ENCODE measurements around the genes PIK3C2A and KCNJ11.

DNA sequence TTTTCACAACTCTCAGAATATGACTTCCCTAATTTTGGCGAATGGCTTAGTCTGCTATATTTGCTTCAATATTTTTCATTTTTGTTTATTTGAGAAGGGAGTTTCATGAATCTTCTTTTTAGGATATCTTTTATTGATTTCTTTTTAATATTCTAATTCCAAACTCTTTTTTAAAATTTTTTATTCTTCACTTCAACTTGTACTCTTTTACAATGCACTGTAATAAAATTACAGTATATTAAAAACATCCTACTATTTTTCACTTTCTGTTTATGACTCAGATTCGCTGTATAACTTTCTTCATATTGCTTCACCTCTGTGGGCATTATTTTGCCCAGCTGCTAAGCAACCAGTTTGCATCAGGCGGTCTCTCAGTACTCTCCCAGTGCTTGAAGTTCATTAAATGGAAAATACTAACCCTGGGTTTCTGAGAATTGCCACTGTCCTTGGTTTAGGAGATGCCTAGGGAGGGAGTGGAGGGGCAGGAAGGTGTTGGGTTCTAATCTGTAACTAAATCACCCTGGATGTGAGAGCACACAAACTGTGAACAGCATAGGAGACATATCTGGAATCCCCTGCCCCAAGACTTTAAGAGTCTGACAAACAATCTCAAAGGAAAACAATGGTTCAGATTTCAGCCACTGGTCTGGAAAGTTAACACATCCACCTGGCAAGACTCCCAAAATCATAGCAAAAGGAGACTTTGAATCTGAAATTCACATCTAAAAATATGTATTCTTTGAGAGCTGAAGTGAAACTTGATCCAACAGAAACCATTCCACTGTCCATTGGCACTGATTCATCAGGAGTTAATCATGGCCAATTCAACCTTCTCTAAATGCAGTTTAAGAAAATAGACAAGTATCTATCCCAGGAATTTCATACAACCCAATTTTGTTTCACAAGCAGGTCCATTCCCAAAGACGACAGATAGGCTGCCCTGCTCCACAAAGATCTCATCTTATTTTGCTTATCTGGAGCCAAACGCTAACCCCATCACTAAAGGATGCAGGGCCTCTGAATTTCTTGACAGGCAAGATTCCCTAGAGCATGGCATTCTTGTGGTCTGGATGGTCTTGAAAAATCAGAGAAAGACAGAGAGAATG lies 540.0 kb downstream of the SOX6 start:
- PRO-cap, 4 experiments, result no peak in any of the 4 experiments
- RAMPAGE, long total RNA, 4 experiments, result no peak in any of the 4 experiments

- PRO-cap, 4 experiments, result no peak in any of the 4 experiments
- RAMPAGE, long total RNA, 4 experiments, result no peak in any of the 4 experiments
These were observed 443.5 kb downstream of the SOX6 start for GRCh38 chr11:15912791-15913253.

- PRO-cap, 4 experiments, result no peak in any of the 4 experiments
- RAMPAGE, long total RNA, 4 experiments, result no peak in any of the 4 experiments
These were observed 41.0 kb upstream of the SOX6 start for GRCh38 chr11:16397258-16397779.

DNA sequence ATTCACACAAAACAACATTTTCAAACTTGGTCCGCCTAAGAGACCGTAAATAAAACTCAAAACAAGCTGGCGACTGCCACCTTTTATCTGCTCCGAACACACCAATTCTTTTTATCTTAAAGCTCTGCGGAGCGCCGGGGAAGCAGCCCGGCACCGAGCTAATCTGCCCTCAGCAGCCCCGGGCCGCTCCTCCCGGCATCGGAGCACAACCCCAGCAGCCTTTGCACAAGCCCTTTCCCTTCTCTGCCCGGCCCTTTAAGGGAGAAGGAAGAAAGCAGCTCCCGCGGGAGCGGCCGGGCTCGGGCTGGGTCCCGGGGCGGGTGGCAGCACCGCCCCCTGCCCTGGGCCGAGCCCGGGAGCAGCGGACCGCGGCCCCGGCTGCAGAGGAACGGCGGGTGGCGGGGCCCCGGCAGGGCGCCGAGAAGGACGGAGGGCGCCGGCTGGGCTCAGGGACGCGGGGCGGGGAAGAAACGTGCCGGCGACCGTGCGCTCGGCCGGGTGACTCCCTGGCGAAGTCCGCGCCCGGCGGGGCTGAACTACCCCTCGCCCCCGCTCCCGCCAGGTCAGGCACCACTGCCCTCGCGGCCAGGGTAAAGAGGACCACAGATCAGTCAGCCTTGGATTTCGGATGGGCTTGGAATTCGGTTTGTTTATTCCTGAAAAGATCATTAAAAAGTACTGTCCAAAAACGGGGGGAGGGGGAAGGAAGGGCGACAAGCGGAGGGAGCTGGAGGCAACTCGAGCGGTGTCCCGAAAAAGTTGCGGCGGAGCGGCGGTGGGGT lies 133.5 kb upstream of the C11orf58 start:
- PRO-cap, 4 experiments, result peak in 4 of 4 experiments; most common plus-strand start position 383 of the sequence (in 4); most common minus-strand start position 390 of the sequence (in 2)
- RAMPAGE, long total RNA, 4 experiments, result no peak in any of the 4 experiments

- PRO-cap, 4 experiments, result no peak in any of the 4 experiments
- RAMPAGE, long total RNA, 4 experiments, result no peak in any of the 4 experiments
These were observed 83.1 kb upstream of the C11orf58 start for GRCh38 chr11:16655390-16655719.

GRCh38 chr11:16878117-16878962 lies 135.9 kb downstream of the PLEKHA7 start:
- PRO-cap, 4 experiments, result no peak in any of the 4 experiments
- RAMPAGE, long total RNA, 4 experiments, result no peak in any of the 4 experiments

DNA sequence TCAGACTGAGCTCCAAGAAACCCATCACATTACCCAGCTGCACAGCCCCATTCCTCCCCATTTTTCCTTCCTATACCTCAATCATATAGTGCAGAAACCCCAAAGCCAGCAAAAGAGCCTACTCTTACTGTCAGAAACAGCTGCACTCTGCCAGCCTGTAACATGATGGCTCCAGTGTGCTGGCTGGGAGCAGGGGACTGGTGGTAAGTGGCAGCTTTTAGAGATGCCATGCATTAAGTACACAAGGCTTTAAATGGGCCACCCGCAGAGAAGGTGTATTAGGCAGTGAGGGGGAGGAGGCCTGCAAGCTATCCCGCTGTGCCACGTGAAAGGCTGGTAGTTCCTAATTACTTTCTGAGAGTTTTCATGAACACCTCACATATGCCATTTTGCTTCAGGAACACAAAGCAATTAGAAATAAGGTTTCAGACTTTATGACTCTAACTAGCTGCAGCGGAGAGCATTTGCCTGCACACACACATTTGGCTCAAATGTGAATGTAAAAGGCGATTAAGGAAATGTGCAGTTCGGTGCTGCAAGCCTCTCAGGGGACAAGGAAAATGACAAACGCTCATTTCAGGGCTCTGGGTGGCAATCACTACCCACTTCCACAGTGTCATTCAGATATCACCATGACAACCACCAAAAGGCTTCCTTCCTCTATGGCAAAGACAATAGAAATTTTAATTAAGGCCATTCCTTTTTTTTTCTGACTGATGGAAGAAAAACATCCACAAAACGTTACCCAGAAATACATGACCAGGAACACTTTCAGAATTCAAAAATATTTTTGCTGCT lies 116.7 kb downstream of the PLEKHA7 start:
- PRO-cap, 4 experiments, result no peak in any of the 4 experiments
- RAMPAGE, long total RNA, 4 experiments, result no peak in any of the 4 experiments

DNA sequence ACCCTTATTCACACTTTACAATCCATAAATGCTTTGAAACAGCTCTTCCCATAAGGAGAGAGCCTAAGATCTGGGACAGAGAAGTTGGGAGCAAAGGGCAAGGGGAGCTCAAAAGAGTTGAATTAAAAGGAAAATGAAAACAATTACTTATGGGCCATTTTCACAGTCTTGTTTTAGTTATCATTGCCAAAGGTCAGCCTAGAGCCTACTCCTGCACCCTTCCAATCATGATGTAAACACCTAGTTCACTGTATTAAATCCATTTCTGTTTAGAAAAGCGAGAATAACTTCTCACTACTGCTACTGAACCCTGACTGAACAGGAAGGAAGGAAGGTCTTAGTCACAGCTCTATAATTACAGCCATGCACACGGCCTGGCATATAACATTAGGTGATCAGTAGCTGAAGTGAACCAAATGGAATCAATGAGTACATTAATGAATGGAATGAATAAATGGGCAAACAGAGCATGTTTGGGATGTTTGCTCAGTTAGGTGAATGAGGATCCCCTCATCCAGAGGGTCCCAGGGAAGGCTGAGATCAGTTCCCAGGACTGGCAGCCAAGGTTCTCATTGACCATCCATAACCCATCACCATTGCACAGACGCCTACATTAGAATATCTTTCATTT lies 111.2 kb downstream of the PLEKHA7 start:
- PRO-cap, 4 experiments, result no peak in any of the 4 experiments
- RAMPAGE, long total RNA, 4 experiments, result no peak in any of the 4 experiments

GRCh38 chr11:16905716-16906285 lies 108.4 kb downstream of the PLEKHA7 start:
- PRO-cap, 4 experiments, result no peak in any of the 4 experiments
- RAMPAGE, long total RNA, 4 experiments, result no peak in any of the 4 experiments

DNA sequence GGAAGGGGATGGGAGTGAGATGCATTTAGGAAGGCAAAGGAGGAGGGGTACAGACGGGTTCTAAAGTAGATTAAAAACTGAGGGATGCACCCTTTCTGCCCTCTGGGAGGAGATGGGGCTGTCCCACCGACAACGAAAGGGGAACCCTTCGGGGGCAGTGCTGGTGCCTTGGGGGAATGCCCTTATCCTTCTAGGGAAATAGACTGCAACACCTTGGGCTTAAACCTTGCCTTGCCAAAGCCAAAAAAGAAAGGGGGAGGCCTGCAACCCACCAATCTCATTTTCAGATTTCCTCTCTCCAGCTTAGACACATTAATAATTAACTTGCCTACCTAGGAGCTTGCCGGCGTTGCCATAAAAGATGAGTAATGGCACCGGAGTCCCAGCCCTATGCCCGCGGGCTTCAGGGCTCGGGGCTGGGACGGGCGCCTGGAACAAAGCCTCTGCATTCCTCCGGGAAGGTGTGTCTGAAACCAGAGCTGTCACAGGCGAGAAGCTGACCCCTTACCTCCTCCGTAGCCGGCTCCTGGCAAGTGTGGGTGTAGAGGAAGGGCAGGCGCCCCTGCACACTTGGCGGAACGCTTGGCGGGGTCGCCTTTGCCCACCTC lies 89.6 kb downstream of the PLEKHA7 start:
- PRO-cap, 4 experiments, result no peak in any of the 4 experiments
- RAMPAGE, long total RNA, 4 experiments, result no peak in any of the 4 experiments

- PRO-cap, 4 experiments, result no peak in any of the 4 experiments
- RAMPAGE, long total RNA, 4 experiments, result no peak in any of the 4 experiments
These were observed 20.9 kb downstream of the PLEKHA7 start for GRCh38 chr11:16992958-16994036.

DNA sequence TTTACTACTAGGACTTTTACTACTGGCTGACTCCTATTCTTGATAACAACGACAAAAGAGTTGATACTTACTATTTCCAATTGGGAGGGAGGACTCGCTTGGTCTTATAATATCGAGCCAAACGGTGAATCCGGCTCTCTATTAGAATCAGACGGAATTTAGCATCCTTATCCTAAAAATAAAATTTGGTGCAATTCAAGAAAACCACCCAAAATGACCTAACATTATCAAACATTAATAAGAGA lies 2.5 kb downstream of the RPS13 start:
- PRO-cap, 4 experiments, result no peak in any of the 4 experiments
- RAMPAGE, long total RNA, 4 experiments, result no peak in any of the 4 experiments

- PRO-cap, 4 experiments, result peak in 4 of 4 experiments; most common plus-strand start chr11:17207718 (in 4); most common minus-strand start chr11:17207651 (in 2)
- RAMPAGE, long total RNA, 4 experiments, result start-site peak on the plus strand in 3 of 4 experiments, at chr11:17208021-17208111 at its widest, 30 to 49 reads per replicate; start-site peak on the minus strand in 4 of 4 experiments, at chr11:17207924-17207978 at its widest, 1,494 to 2,184 reads per replicate
These were observed at the start of gene PIK3C2A for GRCh38 chr11:17207117-17208267. PIK3C2A (minus strand) TSS chr11:17207986.

DNA sequence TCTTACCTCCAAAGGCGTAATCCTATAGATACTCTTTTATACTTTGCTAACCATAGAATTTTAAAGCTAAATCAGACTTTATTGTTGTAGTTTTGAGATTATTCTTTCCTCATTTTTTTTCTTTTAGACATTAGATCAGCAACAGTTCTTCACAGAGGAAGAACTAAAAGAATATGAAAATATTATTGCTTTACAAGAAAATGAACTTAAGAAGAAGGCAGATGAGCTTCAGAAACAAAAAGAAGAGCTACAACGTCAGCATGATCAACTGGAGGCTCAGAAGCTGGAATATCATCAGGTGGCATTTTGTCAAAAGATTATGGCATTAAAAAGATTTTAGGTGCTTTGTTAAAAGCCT lies 21.6 kb upstream of the NCR3LG1 start:
- PRO-cap, 4 experiments, result no peak in any of the 4 experiments
- RAMPAGE, long total RNA, 4 experiments, result no peak in any of the 4 experiments

DNA sequence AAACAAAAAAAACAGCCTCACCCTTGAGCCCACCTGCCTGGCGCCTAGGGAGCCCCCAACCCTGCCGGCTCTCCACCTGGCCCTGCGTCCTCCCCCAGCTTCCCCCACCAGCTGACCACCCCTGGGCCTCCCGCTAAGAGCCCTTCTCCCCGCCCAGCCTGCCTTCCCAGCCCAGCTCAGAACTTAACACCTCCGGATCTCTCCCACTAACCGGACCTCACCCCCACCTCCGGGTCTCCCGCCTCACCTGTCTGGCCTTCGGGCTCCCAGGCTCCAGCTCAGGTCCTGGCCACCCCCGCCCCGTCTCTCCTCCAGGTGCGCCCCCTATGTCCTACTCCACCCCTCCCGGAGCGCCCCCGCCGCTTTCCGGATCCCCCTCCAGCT lies at the start of gene KCNJ11:
KCNJ11 (minus strand) TSS at position 66 of the 384 bp plus-strand sequence.
- PRO-cap, 4 experiments, result no peak in any of the 4 experiments
- RAMPAGE, long total RNA, 4 experiments, result no peak in any of the 4 experiments

DNA sequence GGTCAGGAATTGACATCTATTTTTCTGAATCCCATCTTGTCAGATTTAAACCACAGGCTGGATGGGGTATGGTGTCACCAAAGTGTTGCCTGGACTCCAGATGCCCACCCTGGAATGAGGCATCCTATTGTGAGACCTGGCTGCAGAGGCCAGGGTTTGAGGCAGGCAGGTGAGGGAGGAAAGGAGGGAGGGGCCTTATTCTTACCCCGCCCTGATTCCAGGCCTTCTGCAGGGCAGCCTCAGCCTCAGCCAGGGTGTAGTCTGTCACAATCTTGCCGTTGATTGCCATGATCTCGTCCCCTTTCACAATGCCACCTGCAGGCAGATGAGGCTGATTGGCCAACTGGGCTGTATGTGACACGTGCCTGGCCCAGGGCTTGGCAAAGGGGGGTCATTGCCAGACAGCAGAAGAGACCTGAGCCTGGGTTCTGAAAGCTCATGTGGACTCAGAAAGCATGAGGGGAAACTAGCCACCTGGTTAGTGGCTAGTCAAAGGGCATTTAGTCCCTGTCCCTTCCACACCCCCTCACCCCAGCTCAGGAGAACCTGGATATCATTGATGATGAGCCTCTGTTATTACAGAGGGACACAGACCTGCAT lies 21.4 kb upstream of the ABCC8 start:
- PRO-cap, 4 experiments, result no peak in any of the 4 experiments
- RAMPAGE, long total RNA, 4 experiments, result no peak in any of the 4 experiments

- PRO-cap, 4 experiments, result no peak in any of the 4 experiments
- RAMPAGE, long total RNA, 4 experiments, result no peak in any of the 4 experiments
These were observed 21.4 kb downstream of the USH1C start for GRCh38 chr11:17522572-17523541.

GRCh38 chr11:18269583-18270056 lies 3.6 kb downstream of the SAA1 start:
- PRO-cap, 4 experiments, result no peak in any of the 4 experiments
- RAMPAGE, long total RNA, 4 experiments, result no peak in any of the 4 experiments

- PRO-cap, 4 experiments, result no peak in any of the 4 experiments
- RAMPAGE, long total RNA, 4 experiments, result no peak in any of the 4 experiments
These were observed 889 bp upstream of the LDHA start for GRCh38 chr11:18393534-18393814.

DNA sequence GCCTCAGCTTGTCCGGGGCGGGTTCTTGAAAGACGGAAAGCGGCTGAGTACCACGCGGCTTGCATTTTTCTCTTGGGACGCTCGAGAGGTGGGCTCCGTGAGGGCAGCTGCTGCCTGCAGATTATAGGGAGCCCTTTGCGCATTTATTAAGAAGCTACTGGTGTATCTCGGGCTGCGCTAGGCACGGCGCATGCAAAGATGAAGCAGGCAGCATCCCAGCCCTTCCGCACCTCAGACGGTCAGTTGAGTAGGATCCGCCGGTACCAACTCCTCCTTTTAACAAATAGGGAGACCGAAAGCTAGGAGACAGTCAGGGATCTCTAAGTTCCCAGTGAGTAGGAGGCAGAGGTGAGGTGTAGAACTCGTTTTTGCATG lies 660 bp downstream of the LDHA start:
- PRO-cap, 4 experiments, result no peak in any of the 4 experiments
- RAMPAGE, long total RNA, 4 experiments, result no peak in any of the 4 experiments

All from spleen (tissue), 7 donors.